GM12892 (cell line): ENCODE measurements around a stretch of chr6.

- RRBS, result no CpG with 5 or more reads among the region's 53 CpGs
Observed at GRCh38 chr6:169724892-169725634, 763 bp upstream of the PHF10 start.

DNA sequence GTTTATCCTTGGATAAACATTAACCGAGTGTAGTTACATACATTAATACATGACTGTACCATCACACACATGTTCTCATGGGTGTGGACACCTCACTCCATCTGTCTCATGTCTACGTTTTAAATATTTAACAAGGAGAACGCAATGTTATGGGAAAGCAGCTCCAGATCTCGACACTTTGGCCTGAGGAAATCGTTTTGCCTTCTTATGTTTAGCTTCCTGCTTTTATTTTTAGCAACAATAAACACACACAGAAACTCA lies 110.7 kb downstream of the ERMARD start:
- RRBS, result no CpG with 5 or more reads among the region's 5 CpGs

DNA sequence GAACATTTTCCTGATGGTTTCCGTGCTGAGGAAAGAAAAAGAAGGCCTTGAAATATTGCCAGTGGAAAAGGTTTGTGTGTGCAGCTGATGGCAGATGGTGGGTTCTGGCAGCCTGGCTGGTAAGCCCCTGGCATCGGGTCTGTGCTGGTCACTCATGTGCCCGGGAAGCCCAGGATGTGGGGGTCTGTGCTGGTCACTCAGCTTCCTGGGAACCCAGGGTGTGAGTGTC lies 153.9 kb downstream of the ERMARD start:
- RRBS, result no CpG with 5 or more reads among the region's 3 CpGs

DNA sequence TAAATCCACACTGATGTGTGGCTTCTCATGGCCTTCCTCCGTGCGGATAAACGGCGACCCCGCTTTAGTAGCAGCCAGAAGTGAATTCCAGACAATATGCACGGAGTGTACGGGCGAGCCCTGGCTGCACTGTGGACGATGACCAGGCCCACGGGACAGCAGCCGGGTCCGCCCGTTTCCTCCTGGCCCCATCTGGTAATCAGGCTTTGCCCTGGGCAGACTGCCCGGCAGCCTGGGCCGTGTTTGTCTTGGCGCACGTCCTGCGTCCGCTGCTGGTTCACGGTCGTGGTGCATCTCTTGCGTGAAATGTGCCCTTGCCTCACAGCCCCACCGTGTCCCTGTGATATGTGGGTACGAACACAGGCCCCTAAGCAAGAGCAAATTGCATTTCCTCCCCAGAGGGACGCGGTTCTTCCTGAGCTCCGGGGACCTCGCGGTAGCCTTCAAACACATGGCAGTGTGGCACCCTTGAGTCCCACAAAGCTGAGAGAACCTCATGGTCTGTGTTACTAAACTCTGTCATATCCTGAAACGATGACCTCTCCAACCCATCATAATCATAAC lies 183.0 kb downstream of the ERMARD start:
- RRBS, result no CpG with 5 or more reads among the region's 30 CpGs

- RRBS, result no CpG with 5 or more reads among the region's 14 CpGs
Observed at GRCh38 chr6:169986118-169986558, 234.7 kb downstream of the ERMARD start.

DNA sequence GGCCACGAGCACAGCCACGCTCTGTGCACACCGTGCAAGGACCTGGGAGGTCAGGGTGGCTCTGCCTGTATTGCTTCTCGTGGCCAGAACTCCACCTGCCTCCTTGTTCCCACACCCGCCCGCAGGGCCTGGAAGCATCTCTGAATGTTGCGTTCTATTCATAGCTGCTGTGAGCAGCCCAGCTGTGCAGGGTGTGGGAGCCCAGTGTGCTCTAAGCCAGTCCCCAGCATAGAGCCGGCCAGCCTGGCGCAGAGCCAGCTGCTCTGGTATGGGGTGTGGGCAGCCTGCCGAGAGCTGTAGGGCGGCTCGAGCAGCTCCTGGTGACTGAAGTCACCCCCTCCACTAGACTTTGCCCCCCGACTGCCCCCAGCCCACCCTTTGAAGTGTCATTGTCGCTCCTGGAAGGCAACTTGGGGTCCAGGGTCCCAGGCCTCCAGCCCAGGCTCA lies 161.1 kb downstream of the DLL1 start:
- RRBS, result no CpG with 5 or more reads among the region's 14 CpGs

- RRBS, result no CpG with 5 or more reads among the region's 30 CpGs
Observed at GRCh38 chr6:170135513-170136170, 155.2 kb downstream of the DLL1 start.

DNA sequence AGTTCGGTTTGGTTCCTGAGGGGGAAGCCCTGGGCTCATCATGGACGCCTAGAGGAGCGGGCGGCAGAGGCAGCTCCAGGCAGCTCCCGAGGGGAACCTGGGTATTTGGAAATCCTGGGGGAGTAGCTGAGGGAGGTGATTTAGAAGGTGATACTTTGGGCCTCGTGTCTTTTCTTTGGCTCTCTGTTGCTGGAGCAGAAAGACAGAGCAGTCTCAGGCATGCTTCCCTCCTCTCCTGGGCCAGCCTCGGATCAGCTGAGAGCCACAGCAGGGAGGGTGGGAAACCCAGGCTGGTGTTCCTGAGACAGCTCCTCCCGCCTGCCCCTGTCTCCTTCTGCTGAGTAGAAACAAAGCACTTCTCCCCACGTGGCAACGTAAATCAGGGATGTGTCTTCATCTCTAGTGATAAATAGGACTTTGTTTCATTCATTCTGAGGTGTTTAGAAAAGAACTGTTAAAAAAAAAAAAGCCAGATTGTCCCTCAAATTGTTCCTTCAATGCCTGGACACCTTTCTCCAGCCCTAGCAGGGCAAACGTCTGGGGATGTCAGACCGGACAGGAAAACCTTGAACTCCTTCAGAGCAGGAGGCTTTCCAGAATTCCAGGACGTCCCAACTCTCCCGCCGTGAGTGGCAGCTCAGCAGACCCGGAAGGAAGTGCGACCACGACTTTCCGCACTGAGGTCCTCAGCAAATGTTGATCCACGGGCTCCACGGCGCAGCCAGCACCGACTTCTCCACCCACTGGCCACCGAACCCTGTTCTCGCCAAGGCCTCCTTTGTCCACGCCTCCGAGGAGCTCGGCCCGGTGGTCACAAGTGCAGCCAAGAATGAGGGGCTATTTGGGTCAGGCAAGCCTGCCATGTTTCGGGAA lies 139.2 kb downstream of the DLL1 start:
- RRBS, result 41% methylated on average over 2 of the region's 30 CpGs

DNA sequence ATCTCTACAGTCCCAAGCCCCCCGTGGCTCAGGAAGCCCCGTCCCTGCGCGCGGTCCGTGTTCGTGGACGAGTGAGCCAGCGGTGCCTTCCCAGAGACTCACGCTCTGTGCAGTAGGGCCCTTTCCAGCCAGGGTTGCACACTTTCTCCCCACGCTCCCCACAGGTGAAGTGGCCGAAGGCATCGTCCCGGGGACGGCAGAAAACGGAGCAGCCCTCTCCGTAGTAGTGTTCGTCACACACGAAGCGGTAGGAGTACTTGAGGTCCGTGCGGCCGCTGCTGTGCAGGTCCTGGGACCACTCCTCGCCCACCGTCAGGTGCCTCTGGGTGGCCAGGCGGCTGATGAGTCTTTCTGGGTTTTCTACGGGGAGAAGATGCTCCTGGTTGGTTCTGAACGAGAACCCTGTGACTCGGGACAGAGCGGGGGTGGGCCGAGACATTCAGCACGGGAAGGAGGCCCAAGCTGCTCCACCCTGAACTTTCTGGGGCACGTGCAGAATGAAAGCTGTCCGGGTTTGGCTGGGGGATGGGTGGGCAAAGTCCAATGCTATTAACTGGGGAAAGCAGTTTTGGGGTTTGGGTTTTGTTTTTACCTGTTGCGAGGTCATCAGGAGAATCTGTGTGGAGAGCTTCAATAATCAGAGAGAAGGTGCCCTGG lies 2.6 kb downstream of the DLL1 start:
- RRBS, result no CpG with 5 or more reads among the region's 35 CpGs

GRCh38 chr6:170306876-170307814 lies 587 bp downstream of the FAM120B start:
- RRBS, result under 1% methylated on average over 13 of the region's 46 CpGs

DNA sequence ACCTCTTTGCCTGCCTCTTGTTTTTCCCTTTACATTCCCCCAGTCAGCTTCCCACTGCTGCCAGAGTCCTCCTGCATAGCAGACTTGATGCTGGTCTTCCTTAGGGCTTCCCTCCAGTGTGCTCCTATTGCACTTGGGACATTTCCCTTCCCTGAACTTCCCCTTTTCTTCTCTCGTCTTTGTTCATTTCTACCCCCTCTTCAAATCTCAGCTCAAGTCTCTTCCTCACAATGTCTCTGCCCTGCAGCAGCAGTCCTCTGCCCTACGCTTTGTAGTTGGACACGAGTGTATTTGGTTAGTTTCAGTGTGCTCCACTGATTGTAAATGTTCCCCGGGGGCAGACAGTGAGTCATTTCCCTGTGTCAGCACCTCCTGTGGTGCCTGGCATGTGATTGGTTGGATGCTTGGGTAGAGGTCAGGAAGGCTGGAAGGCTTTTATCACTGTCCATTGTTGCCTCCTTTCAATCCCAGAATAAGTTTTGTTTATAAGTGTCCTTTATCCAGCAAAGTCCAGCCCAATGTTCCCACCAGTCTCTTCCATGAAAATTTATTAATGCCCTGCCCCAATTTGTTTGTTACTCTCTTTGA lies 38.3 kb downstream of the FAM120B start:
- RRBS, result no CpG with 5 or more reads among the region's 4 CpGs

GRCh38 chr6:170374990-170376127 lies 68.8 kb downstream of the FAM120B start:
- RRBS, result no CpG with 5 or more reads among the region's 14 CpGs

GRCh38 chr6:170438197-170438829 lies 114.8 kb downstream of the PSMB1 start:
- RRBS, result no CpG with 5 or more reads among the region's 21 CpGs